CD14-positive monocyte (primary cell): ENCODE measurements around a stretch of chr10.

DNA sequence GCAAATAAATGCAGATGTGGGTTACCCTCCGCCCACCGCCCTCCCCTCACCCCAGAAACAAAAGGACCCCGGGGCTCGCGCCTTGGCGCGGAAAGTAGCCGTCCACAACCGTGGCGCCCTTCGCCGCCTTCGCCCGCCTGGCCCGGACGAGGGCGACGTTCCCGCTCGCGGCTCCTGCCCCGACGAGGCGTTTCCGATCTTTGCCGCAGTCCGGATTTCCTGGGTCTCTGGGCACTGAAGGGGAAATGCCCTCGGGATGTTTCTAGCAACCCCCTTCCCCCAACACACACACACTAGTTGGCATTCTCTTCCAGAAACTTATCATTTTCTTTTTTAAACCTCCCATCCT lies 608 bp downstream of the PHYHIPL start:
- CAGE, long polyA plus RNA = no peak

GRCh38 chr10:59283186-59283811 lies 79.0 kb downstream of the FAM13C start:
- CAGE, long polyA plus RNA = no peak

- CAGE, long polyA plus RNA = no peak
These were observed 132.6 kb downstream of the SLC16A9 start for GRCh38 chr10:59576984-59577485.

DNA sequence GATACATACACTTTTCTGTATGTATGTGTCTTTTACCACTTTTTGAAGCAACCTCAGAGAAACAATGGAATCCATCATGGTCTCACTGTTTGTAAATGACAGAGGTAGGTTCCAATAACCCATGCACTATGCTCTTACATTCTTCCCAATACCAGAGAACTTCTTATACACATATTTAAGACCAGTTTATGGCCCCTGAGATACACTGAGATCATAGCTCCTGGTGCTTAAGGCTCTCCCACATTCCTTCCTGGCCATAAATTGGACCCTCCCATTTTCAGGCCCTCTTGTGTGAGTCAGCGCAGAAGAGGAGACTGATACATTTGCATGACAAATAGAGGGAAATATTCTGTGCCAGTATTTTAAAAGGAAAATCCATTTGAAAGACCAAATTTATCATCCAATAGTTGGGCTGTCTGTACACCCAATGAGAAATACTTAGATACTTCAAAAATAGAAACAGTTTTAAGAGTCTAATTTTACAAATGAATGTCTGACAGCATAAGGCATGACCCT lies 35.4 kb downstream of the SLC16A9 start:
- CAGE, long polyA plus RNA = no peak

DNA sequence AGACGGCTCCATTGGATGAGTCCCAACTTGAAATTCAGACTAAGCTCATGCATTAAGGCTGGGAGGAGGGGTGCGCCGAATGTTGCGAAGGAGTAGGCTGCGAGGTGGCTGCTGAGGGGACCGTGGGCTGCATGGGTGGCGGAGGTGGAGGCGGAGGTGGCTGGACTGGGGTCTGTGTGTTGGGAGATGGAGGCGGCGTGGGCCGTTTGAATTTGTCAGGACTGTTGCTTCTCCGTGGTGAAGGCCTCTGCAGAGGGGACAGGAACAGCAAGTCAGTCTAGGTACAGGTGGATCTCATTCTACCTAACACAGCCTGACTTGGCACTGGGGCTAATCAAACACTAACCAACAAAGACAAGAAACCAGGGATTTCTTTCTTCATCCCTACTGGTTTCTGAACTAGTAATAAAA lies 39.6 kb upstream of the MRLN start:
- CAGE, long polyA plus RNA = no peak

DNA sequence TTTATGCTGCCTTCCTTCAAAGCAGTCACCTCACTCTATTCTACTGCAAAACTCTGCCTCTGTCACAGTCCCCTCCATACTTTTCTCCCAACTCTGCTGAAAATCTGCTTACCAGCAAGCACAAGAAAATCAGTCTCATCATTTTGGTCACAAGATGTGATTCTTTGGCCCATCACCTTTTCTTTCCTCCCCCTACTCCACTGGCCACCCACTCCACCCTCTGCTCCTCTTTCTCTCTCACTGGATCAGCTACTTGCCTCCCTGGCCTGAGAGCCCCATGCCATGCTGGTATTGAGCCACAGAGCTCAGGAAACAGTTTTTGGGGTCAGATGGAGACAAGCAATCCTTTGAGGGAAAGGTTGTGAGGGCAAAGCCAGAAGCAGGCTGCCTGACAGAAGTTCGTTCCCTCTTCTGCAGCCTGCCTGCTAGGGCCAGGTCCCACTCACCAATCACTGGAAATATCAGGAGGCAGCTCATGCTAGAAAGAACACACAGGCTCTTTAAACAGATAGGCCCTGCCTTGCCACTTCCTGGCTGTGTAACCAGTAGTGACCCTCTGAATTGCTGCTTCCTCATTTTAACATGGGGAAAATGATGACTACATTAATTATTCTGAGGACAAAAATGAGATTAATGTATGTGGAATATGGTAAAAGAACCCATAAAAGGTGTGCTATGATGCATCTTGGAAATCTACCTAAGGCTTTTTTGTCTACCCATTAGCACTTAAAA lies 50.3 kb upstream of the MRLN start:
- CAGE, long polyA plus RNA = no peak

GRCh38 chr10:59869452-59870416 lies 36.6 kb downstream of the CCDC6 start:
- CAGE, long polyA plus RNA = no peak

DNA sequence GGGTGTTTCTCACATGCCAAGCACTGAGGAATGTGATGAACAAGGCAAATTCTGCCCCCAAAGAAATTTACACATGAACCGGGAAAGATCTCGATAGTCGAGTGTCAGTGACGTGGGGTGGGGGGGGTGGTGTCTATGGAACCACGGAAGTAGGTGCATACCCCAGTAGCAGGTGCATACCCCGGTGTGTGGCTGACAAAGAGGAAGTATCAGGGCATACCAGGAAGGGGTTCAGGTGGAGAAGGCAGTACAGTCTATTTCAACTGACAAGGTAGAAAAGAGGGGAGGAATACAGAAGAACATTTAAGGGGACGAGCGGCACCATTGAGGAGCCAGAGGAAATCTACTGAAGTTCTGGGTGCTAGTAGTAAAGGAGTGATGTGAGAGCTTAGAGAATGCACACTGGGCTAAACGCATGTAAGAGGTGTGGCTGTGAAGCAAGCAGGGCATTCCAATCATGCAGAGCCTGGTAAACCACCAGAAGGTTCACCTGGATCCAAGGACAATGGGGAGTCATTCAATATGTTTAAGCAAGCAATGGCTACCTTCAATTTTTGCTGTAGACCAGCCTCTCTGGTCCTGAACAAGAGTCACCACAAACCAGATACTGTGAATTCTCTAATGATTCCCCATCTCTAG lies 6.2 kb downstream of the CCDC6 start:
- CAGE, long polyA plus RNA = no peak

DNA sequence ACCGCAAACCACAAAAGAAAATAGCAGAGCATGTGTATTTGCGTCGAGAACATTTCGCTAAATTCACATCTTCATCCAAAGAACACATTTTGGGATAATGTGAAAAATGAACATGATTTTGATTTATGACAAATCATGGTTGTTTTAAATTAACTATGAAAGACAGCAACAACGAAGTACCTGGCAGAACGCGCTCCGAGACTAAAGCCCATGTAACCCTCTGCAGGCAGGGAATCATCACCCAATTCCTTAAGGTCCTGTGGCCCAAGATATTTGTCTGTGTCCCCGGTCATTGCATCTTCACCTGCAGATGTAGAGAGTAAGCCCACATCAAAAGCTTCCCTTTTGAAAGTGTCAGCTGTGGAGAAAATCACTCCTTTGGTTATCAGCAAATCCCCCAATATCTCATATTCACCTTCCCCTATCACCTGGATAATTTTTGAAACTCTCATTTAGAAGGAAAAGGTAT lies 232.5 kb upstream of the CCDC6 start:
- CAGE, long polyA plus RNA = no peak

GRCh38 chr10:60172301-60172990 lies 217.2 kb downstream of the ANK3 start:
- CAGE, long polyA plus RNA = no peak

GRCh38 chr10:60299878-60300914 lies 89.5 kb downstream of the ANK3 start:
- CAGE, long polyA plus RNA = no peak

GRCh38 chr10:60349865-60350285 lies 39.8 kb downstream of the ANK3 start:
- CAGE, long polyA plus RNA = no peak

DNA sequence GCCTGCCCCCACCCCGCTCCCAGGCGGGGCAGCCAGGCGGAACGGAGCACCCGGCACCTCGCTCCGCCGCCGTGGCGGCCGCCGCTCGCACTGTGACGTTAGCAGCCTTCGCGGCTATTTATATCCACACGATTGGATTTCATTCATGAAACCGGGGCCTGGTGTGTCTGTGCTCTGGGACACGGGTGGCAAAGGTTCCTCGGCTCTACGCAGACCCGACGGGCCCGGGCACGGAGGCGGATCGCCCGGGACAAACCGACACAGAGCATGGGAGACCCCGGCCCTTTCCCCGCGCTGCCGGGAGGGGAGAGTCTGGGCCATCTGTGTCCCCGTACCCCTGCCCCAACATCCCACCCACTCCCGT lies 230 bp upstream of the RHOBTB1 start:
- CAGE, long polyA plus RNA = no peak

DNA sequence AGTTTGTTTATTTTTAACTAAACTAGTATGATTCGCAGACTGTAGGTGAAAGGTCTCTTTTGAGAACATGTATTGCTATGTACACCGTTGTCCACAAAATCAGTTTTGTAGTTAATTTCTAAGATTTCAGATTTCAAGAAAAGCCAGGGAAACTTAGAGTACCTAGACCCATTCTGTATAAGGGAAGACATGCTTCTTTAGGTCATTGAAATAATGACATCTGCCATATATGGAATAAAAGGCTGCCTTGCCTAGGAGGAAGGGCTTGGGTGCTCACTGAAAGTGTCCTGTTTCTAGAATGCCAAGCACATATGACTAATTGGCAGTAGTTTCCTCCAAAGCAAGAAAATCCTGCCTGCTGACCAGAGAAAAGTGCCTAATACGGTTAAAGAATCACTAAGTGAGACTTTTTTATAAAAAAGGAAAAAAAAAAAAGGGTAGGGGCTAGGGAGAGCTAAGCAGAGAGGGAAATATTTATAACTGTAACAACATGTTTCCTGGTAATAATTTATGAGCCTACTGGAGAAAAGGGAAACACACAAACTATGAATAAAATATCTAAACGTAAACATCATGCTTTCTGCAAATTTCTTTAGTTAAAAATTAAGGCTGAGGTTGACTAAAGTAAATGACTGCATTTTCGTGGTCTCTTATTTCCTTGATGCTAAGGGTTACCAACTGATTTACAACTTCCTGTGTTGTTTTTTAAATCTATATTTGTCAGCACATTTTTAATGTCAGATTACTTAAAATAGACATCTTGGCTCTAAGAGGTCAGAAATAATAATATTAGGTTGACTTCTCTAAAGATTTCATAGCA lies 89.4 kb downstream of the CABCOCO1 start:
- CAGE, long polyA plus RNA = no peak

DNA sequence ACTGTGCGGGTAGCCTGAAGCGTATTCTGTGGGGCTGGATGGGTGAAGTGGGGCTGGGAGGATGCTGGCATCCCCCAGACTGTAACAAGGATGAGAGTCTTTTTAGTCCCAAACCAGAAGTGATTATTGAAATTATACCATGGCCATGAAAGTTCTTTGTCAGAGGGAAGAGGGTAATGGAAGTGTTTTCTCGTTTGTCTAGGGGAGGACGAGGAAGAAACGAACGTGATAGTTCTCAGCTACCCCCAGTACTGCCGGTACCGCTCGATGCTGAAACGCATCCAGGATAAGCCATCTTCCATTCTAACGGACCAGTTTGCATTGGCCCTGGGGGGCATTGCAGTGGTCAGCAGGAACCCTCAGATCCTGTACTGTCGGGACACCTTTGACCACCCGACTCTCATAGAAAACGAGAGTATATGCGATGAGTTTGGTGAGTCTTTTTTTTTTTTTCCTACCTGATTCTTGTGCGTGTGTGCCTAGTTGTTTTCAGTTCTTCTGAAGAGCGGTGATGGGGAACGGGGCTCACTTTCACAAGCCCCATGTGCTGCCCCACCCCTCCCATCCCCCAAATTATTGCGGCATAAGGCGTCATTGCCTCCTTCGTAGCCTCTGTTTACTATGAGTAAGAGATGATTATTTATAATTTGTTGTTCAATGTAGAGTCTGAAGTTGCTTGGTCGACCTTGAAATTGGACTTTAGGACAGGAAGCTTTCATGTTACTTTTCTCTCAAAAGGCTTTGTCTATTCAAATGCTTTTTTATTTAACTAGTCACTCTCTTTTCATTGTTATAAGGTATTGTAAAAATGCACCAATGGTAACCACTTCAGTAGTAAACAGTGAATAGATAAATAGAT lies 98.6 kb downstream of the ARID5B start:
- CAGE, long polyA plus RNA = no peak

DNA sequence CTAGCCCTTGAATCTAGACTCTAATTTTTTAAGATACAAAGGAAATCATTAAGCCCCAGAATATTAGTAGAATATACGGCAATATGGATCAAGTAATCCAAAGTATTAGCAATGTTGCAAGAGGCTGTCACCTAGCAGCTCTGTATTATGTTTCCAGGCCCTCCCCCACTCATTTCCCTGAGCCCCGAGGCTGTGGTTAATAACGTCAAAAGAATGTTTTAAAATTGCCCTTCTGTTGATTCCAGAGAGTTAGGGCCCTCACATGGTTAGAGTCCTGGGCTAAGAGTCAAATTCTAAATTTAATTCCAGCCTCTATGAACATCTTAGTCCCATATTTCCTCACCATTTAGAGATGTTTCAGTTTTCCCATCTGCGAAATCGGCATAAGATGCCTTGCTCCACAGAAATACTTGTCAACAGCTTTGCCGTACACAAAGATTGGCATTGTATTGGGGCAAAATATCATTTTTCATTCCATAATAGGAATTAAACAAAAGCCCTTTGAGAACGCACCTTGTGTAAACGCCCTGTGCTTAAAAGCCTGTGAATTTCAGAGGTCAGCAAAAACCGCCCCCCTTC lies 135.7 kb downstream of the ARID5B start:
- CAGE, long polyA plus RNA = no peak

DNA sequence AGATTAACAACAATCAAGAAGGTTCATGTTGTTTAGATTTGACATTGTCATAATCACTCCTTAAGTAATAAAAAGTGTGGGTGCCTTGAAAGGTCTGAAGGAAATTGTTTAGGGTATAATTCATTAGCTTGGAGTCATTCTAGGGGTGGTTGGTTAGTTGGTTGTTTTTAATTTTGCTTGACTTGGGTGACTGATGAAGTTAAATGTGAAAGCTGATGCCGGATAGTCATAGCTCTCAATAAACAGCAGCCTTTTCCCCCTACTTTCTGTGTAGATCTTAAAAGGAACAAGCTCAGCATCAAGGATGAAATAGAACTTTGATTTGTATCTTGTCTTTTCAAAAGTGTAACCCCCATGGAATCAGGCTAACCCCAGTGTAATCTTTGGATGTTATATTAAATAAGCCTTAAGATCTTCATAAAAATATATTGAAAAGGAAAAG lies 148.3 kb downstream of the ARID5B start:
- CAGE, long polyA plus RNA = no peak

GRCh38 chr10:62057203-62057849 lies 155.8 kb downstream of the ARID5B start:
- CAGE, long polyA plus RNA = no peak

DNA sequence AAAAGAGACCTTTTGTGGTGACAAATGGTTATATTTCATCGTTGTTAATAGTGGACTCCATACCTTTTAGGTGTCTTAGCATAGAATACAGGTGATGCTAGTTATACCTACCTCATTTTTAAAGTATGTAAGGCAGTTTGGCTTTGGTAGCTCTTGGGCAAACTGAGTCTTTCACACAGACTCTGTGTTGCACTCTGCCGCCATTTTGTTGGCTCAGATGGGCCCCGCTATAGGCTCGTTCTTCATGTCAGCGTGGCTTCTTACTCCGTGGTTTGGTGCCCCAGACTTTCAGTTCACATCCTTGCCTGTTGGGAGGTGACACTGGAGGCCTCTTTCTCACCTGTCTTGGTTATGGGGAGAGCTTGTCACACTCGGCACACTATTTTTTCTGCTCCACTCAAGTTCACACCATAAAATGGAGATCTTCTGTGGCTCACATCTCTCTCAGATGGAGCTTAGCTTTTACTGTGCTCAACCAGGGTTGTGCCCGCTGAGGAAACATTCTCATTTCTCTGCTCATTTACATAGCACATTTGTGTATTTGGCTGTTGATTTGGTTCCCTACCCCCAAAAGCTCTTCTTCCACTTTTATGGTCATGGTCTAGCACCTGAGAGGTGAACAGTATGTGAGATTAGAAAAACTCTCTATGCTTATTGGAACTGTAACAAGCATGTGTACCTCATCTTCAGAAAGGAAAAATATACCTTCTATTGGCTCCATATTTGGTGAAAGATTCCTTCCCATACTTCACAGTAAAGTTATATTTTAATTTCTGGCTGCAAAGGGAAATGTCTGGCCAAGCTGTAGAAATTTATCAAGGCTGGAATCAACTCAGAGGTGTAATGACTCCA lies 178.6 kb downstream of the ARID5B start:
- CAGE, long polyA plus RNA = no peak

- CAGE, long polyA plus RNA = no peak
These were observed 181.9 kb downstream of the ARID5B start for GRCh38 chr10:62083231-62083981.